NB4 (cell line): Measurements from ENCODE around the gene AGO4.

- RRBS: no CpG with 5 or more reads among the region's 2 CpGs
These were observed 136.2 kb downstream of the ZMYM4 start for GRCh38 chr1:35404494-35405320.

- RRBS: no CpG with 5 or more reads among the region's 3 CpGs
These were observed 50.1 kb downstream of the KIAA0319L start for GRCh38 chr1:35506888-35507681.

DNA sequence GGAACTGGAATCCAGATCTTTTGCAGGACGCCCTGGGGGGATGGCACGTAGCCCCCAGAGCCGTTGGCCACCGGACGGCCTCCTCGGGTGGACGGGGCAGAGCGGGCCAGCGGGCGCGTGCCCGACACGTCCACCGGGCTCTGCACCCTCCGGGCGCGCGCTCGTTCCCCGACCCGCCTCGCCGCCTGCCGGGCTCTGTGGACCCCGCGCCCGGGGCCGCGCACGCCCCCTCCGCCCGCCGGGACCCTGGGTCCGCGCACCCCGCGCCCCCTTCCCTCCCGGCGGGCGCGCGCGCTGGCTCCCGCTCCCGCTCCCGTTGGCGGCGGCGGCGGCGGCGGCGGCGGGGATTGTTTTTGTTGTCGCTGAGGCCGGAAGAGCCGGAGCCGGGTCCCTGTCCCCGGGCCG, at the start of gene AGO4:
AGO4 (plus strand) TSS at position 164 of the 405 bp plus-strand sequence.
- RRBS: 6% methylated on average over 40 of the region's 60 CpGs

GRCh38 chr1:35853366-35853848, 29.6 kb upstream of the AGO1 start:
- RRBS: no CpG with 5 or more reads among the region's 10 CpGs

DNA sequence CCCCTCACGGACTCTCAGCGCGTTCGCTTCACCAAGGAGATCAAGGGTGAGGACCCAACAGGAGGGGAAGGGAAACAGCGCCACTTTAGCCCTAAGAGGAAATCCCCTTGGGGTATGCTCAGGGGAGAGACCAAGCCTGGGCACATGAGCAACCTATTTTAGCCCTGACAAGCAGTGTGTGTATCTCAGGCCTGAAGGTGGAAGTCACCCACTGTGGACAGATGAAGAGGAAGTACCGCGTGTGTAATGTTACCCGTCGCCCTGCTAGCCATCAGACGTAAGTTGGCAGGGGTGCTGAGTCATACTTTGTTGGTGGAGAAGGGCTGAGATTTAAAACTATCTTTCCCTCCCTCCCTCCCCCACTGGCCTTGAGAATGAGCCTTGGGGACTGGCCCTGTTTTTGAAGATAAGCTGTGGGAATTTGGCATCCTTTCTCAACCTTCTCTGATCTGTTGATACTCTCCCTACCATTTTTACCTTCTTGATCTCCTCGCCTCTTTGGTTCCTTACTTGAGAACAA, 11.2 kb downstream of the AGO1 start:
- RRBS: no CpG with 5 or more reads among the region's 11 CpGs

DNA sequence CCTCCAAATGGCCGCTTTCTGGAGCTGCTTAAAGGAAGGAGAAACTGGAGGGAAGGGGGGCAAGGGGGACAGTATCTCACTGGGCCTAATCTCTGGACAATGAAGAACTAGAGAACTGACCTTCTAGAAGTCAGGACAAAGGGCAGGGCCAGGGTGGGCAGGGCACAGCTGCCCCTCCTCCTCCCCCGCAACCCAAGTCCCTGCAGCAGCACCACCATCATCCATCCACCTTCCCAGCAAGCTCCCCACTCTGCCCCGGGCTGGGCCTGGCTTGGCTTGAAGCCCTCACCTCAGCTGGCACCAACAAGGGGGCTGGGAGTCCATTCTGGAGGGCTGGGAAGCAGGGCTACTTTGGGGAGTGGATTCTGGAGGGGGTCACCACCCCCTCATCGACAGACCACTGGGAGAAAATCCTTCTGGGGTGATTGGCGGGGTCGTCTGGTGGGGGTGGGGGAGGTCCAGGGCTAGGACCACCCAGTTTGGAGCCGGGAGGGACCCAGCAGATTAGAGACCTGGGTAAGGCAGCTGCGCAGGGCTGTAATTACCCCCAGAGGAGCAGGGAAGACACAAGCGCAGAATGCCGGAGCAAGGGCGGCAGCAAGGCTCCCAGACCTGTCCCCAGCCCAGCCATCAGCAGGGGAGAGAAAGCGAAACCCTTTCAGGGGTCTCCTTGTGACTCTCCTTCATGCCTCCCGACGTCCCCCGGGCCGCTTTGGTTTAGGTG, 785 bp upstream of the MAP7D1 start:
- RRBS: 35% methylated on average over 1 of the region's 16 CpGs

DNA sequence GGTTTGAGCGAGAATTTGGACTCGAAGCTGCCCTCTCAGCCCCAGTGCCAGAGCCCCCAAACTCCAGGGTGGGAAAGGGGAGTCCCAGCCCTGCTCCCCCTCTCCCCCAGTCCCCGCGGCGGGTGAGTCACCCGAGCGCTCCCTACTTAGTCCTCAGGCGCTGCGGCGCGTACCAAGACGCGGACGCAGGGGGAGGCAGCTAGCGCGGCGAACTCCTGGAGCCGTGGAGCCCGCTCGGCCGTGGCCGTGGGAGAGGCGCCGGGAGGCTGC, 288 bp upstream of the MAP7D1 start:
- RRBS: no CpG with 5 or more reads among the region's 24 CpGs

DNA sequence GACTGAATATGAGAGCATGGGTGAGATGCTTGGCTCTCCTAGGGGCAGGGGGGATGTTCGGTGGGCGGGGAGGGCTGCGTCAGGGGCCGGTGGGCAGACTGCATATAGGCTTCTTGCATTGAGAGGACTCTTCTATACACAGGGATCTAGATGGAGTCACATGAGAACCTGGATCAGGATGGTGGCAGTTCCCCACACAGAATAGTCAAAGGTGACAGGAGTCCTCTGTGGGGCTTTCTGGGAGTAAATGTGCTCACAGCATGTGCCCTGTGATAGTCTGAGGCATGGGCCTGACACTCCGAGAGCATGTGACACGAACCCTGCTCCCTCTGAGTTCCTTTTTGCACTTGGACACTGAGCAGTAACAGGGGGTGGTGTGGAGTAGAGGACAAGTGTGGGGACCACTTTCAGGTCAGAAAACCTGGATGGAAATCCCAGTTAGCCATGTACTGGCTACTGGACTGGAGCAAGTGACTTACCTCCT, 2.2 kb downstream of the MAP7D1 start:
- RRBS: no CpG with 5 or more reads among the region's 6 CpGs

DNA sequence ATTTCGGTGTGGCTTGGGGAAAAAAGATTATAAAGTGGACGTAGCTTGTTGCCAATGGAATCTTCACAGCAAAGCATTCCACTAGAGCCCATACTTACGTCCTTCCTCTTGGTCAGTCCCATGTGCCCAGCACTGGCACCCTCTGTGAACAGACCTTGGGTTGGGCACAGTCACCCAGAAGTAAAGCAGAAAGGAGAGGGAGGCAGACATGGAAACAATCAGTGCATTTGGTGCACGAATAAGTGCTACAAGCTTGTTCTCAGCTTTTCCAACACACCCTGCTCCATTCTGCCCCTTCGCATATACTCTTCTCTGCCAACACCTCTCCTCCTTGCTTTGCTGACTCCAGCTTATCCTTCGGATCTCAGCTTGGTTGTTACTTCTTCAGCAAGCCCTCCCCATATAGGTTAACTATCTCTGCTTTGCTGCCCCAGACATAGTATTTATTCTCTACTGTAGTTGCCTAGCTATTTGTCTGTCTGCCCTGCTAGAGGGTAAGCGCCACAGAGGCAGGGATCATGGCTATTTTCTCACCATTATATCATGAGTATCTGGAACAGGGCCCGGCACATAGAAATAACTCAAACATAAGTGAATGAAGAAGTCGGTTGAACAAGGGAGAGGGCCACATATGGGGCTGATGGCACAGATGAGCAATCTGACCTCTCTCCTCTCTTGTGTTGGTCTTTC, 14.5 kb downstream of the MAP7D1 start:
- RRBS: no CpG with 5 or more reads among the region's 9 CpGs

DNA sequence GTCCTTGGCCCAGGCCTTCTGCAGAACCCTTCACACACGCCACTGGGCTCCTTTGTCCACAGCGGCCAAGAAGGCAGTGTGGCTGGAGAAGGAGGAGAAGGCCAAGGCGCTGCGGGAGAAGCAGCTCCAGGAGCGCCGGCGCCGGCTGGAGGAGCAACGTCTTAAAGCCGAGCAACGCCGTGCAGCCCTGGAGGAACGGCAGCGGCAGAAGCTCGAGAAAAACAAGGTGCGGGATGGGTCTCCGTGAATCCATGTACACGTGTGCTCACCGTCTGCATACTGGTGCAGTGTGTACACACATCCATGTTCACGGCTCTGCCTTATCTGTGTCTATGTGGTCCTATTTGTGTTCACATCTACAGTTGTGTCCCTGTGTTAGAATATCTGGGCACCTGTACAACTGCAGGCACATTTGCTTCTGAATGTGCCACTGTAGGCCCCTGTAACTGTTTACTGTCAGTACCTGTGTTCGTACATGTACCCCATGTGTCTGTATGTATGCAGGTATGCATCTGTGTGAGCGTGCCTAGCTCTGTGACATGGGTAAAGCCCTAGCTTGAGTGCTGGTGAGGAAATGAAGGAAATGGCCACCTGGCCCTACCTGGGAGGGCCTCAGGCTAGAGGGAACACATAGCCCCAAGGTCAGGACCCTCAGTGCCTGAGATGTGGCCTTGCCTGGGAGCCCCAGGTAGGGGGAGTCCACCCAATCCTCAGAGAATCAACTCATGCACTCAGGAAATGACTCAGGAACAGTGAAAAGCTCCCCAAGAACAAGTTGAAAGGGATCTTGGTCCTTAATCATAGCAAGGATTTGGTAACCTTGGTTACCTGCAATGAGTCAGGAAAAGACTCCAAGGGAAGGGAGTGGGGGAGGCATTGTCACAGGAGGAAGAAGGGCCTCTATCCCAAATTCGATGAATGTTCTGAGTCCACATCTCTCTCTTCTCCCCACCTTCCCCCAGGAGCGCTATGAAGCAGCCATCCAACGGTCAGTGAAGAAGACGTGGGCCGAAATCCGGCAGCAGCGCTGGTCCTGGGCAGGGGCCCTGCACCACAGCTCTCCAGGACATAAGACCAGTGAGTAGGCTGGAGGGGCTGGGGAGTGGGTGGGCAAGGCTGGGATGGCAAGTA, 16.8 kb downstream of the MAP7D1 start:
- RRBS: no CpG with 5 or more reads among the region's 29 CpGs

GRCh38 chr1:36180067-36180583, 24.2 kb downstream of the MAP7D1 start:
- RRBS: no CpG with 5 or more reads among the region's 6 CpGs

DNA sequence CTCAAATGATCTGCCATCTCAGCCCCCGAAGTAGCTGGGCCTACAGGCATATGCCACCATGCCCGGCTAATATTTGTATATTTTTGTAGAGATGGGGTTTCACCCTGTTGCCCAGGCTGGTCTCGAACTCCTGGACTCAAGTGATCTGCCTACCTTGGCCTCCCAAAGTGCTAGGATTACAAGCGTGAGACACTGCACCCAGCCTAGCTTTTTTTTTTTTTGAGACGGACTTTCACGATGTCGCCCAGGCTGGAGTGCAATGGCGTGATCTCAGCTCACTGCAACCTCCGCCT, 34.1 kb downstream of the MAP7D1 start:
- RRBS: no CpG with 5 or more reads among the region's 9 CpGs

- RRBS: no CpG with 5 or more reads among the region's 12 CpGs
These were observed 17.1 kb upstream of the SH3D21 start for GRCh38 chr1:36288789-36289721.

DNA sequence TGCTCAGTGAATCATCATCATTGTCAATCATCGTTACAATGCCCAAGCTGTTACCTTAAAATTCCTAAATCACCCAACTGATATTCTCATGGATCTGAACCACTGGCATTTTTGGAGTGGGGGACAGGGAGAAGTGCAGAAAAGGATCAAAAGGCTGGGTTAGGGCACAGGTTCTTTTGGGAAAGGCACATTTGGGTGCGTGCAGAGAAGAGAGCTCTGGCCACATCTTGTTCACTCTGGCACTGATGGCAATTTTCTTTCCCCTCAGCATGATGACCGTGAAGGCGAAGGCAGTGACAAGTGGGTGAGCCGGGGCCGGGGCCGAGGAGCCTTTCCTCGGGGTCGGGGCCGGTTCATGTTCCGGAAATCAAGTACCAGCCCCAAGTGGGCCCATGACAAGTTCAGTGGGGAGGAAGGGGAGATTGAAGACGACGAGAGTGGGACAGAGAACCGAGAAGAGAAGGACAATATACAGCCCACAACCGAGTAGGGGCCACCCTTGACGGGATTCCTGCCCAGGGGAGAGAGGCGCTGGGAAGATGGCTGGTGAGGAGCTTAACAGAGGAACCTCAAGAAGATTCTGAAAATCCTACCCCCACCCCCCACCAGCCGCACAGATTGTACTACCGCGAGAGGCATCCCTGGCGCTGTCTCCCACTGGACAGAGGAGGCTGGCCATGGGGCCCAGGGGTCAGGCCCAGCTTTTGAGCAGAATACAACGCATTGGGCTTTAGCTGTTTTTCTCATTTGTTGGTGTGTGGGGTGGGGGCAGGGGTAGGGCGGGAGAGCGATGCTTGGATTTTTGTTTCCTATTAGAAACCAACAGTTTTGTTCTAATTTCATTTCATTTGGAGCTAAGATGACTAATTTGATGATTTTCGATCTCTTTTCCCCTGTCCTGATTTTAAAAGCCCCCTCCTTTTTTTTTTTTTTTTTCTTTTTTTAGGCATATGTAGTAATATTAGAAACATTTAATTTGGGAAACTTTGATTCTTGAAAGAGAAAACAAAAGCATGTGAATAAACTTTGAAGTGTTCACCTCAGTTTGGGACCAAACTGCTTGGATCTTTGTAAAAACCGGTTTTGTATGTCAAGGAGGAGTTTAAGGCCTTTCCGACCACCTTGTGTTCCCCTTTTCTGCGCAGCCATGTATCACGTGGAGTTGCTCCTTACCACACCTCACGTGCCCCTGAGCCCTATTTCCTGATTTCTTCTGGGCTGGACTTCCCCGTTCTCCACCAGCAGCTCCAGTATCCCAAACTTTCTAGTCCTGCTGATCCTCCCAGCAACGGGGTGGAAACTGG, 2.2 kb upstream of the SH3D21 start:
- RRBS: no CpG with 5 or more reads among the region's 32 CpGs

DNA sequence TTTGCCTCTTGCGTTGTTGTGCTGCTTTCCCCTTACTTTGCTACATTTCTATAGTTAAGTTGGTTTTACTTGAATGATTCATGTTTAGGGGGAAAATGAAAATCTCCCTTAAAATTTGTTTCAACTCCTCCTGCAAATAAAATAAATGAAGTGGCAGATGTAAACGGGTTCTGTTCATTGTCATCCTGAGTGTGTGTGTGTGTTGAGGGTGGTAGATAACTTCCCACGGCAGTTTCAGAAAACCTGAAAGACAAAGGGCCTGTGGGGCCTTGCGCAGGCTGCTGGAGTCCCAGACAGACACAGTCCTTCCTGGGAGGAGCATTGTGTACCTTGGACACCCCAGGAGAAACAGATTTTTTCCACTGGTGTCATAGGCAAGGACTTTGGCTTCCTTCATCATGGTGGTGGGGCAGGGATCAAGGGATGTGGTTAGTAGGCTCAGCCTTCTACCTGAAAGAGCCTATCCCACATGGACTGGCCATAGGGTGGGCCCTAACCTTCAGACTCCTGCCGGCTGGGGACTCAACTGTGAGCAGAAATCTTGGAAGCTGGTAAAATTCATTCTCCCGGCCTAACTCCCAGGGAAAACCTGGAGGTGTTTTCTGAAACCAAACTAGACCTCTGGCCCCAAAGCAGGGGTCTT, 853 bp upstream of the SH3D21 start:
- RRBS: no CpG with 5 or more reads among the region's 6 CpGs

- RRBS: no CpG with 5 or more reads among the region's 5 CpGs
These were observed 24.6 kb downstream of the STK40 start for GRCh38 chr1:36361193-36361485.

- RRBS: no CpG with 5 or more reads among the region's 4 CpGs
These were observed 16.8 kb downstream of the STK40 start for GRCh38 chr1:36368701-36369502.

DNA sequence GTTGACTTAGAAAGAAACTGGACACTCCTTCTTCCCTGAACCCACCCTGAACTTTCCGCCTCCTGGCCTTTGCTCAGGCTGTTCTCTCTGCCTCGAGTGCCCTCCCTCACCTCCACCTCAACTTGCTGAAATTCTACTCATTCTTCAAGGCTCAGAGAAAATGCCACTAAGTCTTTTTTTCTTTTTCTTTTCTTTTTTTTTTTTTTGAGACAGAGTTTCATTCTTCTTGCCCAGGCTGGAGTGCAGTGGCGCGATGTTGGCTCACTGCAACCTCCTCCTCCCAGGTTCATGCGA, 4.4 kb upstream of the CSF3R start:
- RRBS: no CpG with 5 or more reads among the region's 5 CpGs

GRCh38 chr1:37063616-37063852, 29.2 kb upstream of the GRIK3 start:
- RRBS: no CpG with 5 or more reads among the region's 2 CpGs